Omental fat pad (tissue), 4 donors: ENCODE data around the gene MMP21.

- PRO-cap = no peak
- RAMPAGE, long total RNA, 4 experiments = no peak in any of the 4 experiments
Measured at GRCh38 chr10:124740377-124741252, 3.6 kb downstream of the FAM53B start.

- PRO-cap = no peak
- RAMPAGE, long total RNA, 4 experiments = no peak in any of the 4 experiments
Measured at GRCh38 chr10:124864302-124865208, 62.9 kb downstream of the ABRAXAS2 start.

DNA sequence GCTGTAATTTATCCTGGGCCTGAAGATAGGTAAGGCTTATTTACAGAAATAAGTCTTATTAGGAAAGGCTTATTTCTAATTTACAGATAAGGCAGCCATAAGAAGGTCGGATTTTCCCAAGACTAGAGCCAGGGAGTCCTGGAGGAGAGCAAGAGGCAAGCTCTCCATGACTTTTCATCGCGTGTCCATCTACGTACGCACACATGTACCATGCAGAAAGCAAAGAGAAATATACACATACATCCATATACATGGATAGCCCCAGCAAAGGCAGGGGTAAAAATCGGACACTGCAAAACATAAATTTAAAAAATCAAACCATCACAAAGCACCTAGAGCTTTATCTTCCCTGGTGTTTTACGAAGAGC lies 25.8 kb upstream of the ZRANB1 start:
- PRO-cap = no peak
- RAMPAGE, long total RNA, 4 experiments = no peak in any of the 4 experiments

DNA sequence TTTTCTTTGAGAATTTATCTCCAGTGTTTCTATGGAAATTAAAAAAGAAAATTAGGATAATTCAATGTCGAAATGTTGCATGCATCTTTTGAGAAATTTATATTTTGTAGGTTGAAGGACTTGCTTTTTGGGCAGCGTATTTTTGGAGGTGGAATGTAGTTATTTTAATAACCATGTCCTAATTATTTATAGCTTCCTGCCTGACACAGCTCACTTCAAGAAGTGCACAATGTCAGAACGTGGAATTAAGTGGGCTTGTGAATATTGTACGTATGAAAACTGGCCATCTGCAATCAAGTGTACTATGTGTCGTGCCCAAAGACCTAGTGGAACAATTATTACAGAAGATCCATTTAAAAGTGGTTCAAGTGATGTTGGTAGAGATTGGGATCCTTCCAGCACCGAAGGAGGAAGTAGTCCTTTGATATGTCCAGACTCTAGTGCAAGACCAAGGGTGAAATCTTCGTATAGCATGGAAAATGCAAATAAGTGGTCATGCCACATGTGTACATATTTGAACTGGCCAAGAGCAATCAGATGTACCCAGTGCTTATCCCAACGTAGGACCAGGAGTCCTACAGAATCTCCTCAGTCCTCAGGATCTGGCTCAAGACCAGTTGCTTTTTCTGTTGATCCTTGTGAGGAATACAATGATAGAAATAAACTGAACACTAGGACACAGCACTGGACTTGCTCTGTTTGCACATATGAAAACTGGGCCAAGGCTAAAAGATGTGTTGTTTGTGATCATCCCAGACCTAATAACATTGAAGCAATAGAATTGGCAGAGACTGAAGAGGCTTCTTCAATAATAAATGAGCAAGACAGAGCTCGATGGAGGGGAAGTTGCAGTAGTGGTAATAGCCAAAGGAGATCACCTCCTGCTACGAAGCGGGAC lies 591 bp downstream of the ZRANB1 start:
- PRO-cap = no peak
- RAMPAGE, long total RNA, 4 experiments = no peak in any of the 4 experiments

GRCh38 chr10:124977982-124978346 lies 36.0 kb downstream of the ZRANB1 start:
- PRO-cap = no peak
- RAMPAGE, long total RNA, 4 experiments = no peak in any of the 4 experiments

DNA sequence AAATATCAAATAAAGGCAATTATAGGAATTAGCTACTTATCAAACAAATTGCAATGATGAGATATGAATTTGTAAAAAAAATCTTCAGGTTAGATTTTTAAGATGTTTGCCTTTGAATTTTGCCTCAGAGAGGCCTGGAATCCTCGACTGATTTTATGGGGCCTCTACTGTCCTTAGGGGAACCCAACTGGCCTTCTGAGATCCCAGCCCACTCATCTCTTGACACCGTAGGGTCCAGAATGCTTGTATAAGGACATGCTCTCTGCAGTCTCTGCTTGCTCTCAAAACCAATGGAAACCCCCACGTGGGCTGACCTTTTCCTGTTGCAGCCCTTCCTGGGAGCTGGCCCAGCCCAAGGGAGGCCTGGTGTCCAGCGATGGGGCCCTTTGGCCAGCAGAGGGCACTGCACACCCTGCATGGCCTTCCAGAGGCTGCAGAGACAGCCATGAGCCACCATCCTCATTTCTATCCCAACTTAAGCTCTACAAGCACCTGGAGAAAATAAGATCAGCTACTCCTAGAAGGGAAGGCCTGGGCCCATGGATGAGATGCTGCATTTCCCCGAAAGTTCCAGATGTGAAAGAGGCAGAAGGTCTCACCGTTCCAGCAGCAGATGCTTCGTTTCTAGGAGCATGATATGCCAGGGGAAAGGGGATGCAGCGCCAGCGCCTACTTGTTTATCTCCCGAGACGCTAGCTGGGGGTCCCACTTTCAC lies 20.1 kb upstream of the CTBP2 start:
- PRO-cap = no peak
- RAMPAGE, long total RNA, 4 experiments = no peak in any of the 4 experiments

GRCh38 chr10:125056925-125058013 lies 29.4 kb upstream of the CTBP2 start:
- PRO-cap = no peak
- RAMPAGE, long total RNA, 4 experiments = no peak in any of the 4 experiments

DNA sequence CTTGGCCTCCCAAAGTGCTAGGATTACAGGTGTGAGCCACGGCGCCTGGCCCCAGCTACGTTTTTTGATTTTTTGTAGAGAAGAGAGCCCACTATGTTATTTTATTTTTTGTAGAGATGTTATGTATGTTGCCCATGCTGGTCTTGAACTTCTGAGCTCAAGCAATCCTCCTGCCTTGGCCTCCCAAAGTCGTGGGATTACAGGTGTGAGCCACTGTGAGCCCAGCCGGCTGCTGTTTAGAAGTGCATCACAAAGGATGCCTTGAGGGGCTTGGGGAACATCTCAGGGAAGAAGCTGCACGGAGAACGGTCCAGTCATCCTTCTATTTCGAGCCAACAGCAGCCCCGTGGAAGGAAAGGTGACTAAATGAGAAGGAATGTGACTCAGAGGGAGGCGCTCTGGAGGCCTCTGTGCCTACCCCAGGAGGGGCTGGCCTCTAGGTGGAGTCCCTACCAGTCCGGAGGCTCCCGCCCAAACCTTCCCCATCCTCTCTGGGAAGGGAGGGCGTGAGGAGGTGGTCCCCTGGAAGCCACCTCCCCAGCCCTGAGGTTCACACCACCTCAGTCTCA lies 56.2 kb upstream of the CTBP2 start:
- PRO-cap = no peak
- RAMPAGE, long total RNA, 4 experiments = no peak in any of the 4 experiments

GRCh38 chr10:125099054-125100033 lies 71.5 kb upstream of the CTBP2 start:
- PRO-cap = no peak
- RAMPAGE, long total RNA, 4 experiments = no peak in any of the 4 experiments

- PRO-cap = no peak
- RAMPAGE, long total RNA, 4 experiments = no peak in any of the 4 experiments
Measured at GRCh38 chr10:125129256-125130106, 101.6 kb upstream of the CTBP2 start.

- PRO-cap = no peak
- RAMPAGE, long total RNA, 4 experiments = no peak in any of the 4 experiments
Measured at GRCh38 chr10:125151523-125152096, 123.7 kb upstream of the CTBP2 start.

- PRO-cap = no peak
- RAMPAGE, long total RNA, 4 experiments = no peak in any of the 4 experiments
Measured at GRCh38 chr10:125156054-125156657, 128.3 kb upstream of the CTBP2 start.

GRCh38 chr10:125162047-125162387 lies 134.1 kb upstream of the CTBP2 start:
- PRO-cap = no peak
- RAMPAGE, long total RNA, 4 experiments = no peak in any of the 4 experiments

- PRO-cap = no peak
- RAMPAGE, long total RNA, 4 experiments = no peak in any of the 4 experiments
Measured at GRCh38 chr10:125209631-125209977, 181.7 kb upstream of the CTBP2 start.

- PRO-cap = no peak
- RAMPAGE, long total RNA, 4 experiments = no peak in any of the 4 experiments
Measured at GRCh38 chr10:125337105-125337607, 309.3 kb upstream of the CTBP2 start.

GRCh38 chr10:125775569-125776118 lies at the start of gene MMP21:
Gene MMP21, minus strand, starts transcription at chr10:125775821.
- PRO-cap = no peak
- RAMPAGE, long total RNA, 4 experiments = no peak in any of the 4 experiments

DNA sequence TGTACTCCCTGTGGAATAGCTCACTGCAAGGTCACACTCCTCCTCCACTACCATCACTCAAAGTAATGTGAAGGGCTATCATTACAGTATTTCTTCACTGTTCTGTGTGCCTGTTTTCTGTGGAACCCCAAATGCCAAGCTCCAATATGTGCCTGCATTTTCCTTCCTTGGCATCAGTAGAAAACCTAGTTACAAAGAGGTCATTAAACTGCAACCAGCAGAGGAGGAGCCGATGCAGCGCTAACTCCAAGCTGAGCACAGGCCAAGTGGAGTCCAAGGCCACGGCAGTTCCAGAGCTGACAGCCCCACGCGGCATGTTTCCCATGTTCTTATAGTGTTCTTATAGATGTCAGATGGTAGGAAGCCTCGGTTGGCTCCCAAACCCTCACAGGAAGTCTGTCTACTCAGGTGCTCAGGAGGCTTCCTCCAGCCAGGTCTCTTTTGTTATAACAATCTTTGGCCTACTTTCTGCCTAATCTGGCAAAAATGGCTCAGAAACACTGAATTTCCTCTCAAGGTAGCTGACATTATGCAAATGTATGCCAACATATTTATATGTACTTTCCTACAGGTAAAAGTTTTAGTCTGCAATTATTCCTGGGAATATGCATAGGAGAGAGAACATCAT lies 21.6 kb downstream of the BCCIP start:
- PRO-cap = no peak
- RAMPAGE, long total RNA, 4 experiments = no peak in any of the 4 experiments

GRCh38 chr10:126062319-126063121 lies 166.2 kb downstream of the FANK1 start:
- PRO-cap = no peak
- RAMPAGE, long total RNA, 4 experiments = no peak in any of the 4 experiments

GRCh38 chr10:126199239-126199625 lies 189.0 kb downstream of the ADAM12 start:
- PRO-cap = no peak
- RAMPAGE, long total RNA, 4 experiments = no peak in any of the 4 experiments

DNA sequence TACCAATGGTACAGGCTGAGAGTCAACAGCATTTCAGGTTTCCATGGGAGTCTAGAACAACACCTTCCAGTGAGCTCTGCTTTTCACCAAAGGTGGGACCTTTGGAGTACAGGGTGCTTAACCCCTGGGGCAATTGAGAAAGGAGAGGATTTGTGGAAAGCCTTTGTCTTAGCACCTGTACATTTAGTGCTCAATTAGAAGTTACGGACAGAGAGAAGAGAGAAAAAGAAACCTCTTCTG lies 40.4 kb downstream of the ADAM12 start:
- PRO-cap = no peak
- RAMPAGE, long total RNA, 4 experiments = no peak in any of the 4 experiments